Epidermal melanocyte (primary cell): Measurements from ENCODE around the gene AK4.

DNA sequence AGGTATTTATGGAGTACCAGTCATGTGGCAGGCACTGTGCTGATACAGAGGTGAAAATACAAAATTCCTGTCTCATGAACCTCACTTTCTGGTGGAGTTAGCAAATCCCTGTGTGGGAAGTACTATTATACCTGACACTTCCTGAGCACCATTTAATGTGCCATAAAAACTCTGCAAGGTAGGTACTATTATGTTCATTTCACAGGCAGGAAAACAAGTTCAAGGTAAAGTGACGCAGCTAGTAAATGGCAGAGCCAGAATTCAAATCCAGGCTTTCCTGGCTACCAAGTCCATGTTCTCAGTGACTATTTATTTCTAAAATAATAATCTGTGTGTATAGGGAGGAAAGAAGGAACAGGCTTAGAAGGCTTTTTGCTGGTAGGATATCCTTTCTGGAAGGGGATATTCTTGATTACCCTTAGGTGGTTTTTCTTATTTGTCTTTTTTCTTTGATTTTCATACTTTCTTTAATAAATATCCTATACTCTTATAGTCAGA lies 182.0 kb upstream of the UBE2U start:
- RRBS: no CpG with 5 or more reads among the region's 1 CpG

GRCh38 chr1:64039402-64040048 lies 163.9 kb upstream of the UBE2U start:
- RRBS: no CpG with 5 or more reads among the region's 4 CpGs

- RRBS: no CpG with 5 or more reads among the region's 12 CpGs
These were observed 65.3 kb upstream of the RAVER2 start for GRCh38 chr1:64679294-64680203.

GRCh38 chr1:64755276-64755731 lies 10.4 kb downstream of the RAVER2 start:
- RRBS: no CpG with 5 or more reads among the region's 2 CpGs

GRCh38 chr1:64836447-64837375 lies 91.8 kb downstream of the RAVER2 start:
- RRBS: no CpG with 5 or more reads among the region's 14 CpGs

DNA sequence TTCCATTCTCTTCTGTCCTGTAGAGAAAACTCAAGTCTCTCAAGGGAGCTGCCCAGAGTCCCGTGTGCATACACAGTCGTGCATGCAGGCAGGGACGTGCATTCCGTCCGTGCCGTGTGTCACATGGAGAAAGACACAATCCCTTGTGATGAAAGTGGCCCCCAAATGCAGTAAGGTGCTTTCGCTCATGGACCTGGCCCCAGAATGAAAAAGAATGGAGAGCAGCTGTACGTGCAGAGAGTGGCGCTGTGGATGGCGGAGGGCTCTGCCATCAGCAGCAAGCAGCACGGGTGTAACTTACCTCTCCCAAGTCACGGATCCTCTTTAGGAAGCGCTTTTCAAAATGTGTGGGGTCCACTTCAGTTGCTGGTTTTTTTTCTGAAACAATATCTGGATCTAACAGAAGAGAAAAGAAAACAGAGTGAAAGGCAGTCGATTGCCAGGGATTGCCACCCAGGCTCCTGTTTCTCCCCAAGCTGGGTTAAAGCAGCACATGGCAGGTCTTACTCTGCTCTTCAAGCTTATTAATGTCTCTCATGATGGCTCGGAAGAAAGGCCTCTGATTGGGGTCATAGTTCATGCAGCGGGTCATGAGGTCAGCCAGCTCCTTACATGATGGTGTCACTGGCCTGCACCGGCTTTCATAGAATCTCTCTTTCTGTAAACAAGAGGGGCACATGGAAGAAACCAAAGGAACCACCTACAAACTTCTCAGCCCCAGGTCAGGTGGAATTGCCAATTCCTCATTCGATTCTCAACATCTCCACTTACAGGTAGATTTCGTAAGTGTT lies 96.3 kb downstream of the RAVER2 start:
- RRBS: no CpG with 5 or more reads among the region's 19 CpGs

- RRBS: no CpG with 5 or more reads among the region's 5 CpGs
These were observed 61.2 kb downstream of the JAK1 start for GRCh38 chr1:64905179-64905488.

- RRBS: no CpG with 5 or more reads among the region's 3 CpGs
These were observed 30.8 kb downstream of the JAK1 start for GRCh38 chr1:64935603-64935902.

DNA sequence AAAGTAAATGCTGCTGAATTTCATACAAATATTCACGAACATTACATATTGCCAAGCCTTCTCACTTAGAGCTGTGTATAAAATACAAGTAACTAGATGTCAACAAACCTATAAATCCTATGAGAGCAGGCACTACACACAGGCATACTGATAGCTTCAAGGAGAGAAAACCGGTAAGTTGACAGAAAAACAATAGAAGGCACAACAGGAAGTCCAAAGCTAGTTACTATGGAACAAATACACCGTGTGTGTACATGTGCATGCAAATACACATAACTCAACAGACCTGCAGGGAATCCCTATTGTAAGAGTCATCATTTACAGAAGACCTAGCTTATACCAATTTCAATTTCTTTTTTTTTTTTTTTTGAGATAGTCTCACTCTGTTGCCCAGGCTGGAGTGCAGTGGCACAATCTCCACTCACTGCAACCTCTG lies 26.4 kb downstream of the JAK1 start:
- RRBS: no CpG with 5 or more reads among the region's 3 CpGs

GRCh38 chr1:64967379-64967761 lies 1.0 kb upstream of the JAK1 start:
- RRBS: no CpG with 5 or more reads among the region's 6 CpGs

DNA sequence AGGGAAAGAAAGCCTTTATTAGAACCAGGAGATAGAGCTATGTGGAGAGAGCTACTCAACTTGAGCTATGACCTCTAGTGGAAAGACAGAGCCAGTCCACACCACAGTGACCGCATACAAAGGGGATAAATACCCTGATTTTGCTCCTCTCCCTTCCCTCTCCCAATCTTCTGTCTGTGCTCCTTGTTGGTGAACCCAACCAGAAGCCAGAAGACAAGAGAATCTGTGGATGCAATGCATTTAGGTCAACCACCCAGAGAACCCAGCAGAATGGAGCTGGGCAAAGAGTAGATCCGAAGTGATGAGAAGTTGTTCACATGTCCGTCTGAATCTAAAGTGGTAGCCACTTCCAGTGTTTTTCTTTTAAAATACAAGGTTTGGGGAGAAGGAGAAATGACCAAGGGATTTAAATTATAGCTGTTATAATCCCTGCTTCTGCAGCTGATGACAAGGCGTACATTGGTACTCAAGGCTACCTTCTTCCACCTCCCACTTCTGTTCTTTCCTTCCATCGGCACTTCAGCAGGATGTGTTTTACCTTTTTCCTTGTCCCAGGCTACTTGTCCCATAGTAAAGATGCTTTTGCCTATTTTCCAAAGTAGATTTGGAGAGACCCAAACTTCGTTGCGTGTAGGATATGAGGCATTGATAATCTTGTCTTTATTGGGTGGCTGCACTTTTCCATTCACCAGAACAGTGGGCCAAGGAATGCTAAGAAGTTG lies 54.7 kb upstream of the JAK1 start:
- RRBS: no CpG with 5 or more reads among the region's 7 CpGs

GRCh38 chr1:65065965-65066681 lies 81.9 kb upstream of the AK4 start:
- RRBS: under 1% methylated on average over 5 of the region's 35 CpGs

DNA sequence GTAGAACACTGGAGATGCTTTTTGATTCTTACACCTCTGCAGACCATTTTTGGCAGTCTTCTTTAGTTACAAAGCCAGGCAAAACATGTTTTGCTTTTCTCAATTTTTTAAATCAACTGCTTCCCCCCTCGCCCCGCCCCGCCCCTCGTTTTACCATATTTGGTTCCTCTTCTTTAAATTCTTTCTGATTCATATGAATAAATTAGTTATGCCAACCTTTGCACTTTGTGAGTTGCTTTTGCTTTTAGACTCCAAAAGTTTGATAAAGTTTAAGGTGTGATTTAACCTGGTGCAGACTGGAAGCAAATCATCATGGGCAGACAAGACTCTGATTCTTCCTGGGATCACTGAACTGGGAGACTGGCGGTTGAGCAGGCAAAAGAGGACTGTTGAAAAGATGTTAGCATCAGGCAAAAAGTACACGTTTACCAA lies 78.7 kb upstream of the AK4 start:
- RRBS: no CpG with 5 or more reads among the region's 6 CpGs

- RRBS: no CpG with 5 or more reads among the region's 8 CpGs
These were observed 1.1 kb upstream of the AK4 start for GRCh38 chr1:65146937-65147261.

DNA sequence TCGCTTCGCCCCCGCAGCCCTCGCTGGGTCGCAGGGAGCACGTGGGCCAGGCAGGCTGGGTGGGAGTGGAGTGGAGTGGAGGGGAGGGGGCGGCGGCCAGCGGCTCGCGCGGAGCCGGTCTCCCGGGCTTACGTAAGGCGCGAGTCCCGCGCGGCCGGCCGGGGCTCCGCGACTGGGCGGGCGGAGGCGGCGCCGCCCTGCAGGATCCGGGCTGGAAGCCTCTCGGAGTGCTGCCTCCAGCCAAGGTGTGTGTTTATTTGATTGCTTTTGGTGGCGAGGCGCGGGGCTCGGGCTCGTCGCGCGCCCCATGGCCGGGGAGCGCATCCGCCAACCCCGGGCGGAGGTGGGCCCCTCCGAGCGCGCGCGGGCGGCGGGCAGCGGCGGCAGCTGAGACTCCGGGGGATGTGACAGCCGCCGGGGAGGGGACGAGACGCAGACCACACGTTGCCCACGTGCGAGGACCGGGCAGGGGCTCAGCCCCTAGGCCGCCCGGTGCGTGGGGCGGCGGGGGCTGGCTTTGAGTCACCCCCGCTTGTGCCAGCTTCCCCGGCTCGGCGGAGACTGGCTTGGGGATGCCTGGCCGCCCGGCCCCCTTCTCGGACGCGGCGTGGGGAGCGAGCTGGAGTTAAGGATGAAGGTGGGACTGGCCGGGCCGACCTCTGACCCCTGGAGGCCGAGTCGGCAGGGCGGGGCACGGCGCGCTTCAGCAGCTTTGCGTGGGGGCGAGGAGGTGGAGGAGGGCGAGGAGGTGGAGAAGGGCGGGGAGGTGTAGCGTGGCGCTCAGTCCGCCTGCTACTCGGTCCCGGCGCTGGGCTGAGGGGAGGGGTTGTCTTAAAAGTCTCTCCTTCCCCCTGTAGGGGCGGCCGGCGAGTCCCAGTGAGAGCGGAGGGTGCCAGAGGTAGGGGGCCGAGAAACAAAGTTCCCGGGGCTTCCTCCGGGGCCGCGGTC lies at the start of gene AK4:
TSS of gene AK4 (plus strand) at position 783 of the 948 bp plus-strand sequence.
- RRBS: 3% methylated on average over 45 of the region's 105 CpGs

DNA sequence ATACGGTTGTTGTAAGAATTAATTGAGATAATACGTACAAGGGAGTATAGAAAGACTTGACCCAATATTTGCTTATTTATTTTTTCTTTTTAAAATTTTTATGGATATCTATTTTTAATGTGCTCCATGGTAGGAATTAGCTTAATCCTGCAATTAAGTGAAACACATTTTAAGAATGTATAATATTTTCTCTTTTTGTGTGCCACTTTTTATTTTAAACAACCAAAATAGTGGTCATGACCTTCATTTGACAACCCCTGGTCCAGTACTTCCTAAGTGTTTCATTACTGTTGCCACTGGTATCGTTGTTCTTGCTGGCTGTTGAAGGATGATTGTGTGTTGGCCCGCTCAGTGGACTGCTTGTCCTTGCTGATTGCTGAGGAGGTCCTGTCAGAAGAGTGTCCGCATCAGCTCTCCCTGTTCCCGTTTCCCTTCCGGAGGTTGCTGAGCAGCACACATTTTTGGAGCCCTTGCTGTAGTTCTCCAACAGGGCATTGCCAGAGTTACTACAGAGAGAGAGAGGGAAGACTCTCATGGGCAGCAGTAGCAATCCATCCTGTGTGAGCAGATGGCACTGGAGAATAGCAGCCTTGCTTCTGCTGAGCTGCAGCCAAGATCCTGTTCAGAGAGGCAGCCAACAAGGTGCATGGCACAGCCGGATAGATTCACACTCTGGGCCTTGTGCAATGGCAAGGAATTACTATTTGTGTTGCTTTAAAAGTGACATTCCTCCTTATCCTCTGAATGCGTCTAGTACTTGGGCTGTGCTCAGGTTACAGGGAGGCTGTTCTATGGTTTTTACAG lies 27.0 kb downstream of the AK4 start:
- RRBS: no CpG with 5 or more reads among the region's 9 CpGs

GRCh38 chr1:66247510-66247871 lies 286.5 kb upstream of the SGIP1 start:
- RRBS: no CpG with 5 or more reads among the region's 9 CpGs

- RRBS: no CpG with 5 or more reads among the region's 1 CpG
These were observed 251.7 kb upstream of the SGIP1 start for GRCh38 chr1:66282074-66282840.

DNA sequence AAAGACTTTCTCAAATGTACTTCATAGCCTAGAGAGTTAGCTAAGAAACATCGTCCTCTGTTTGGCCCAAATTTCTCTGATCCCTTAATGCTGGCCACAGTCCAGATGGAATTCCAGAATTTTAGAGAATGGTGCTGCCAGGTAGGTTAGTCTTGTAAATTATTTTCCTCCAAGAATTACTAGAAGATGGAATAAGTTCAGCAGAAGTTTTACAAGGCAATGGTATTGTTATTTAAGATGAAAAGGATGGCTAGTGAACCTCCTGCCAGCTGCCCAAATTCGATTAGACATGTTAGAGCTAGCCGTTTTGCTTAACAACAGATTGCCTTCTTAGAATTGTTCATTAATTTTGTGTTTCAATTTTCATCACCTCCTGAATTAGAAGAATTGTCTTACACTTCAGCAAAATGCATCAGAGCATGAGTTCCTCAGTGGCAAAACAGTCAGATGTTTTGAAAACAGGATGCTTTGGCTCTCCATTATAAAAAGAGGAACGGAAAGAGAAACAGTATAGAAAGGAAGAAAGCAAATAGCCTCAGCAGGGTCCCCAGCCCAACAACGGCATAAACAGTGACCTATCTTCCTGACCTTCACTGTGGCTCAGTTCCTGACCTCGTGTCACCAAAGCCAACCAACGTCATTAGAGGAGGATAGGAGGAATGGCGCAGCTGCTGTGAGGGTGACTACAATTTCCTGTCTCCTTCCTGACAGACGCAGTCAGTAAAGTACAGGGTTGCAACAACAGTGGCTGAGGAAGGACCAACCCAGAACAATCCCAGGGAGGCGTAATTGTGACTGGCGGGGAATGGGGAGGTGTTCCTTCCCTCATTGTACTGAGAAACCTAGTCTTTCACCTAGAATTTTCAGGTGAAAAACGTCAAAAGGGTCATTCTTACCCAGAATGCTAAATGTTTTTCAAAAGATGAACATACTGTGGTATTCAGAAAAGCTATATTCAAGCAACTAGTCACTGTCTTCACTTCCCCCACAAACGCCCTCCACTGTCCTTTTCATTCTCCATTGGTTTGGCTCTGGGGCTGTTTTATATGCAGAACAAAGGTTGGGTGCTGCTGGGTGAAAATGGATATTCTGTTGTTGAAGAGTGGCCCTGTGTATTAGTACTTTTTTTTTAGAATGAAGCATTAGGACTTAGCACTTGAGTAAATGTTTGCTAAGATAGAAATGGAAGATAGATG lies 198.0 kb upstream of the SGIP1 start:
- RRBS: no CpG with 5 or more reads among the region's 13 CpGs

- RRBS: no CpG with 5 or more reads among the region's 1 CpG
These were observed 175.2 kb upstream of the SGIP1 start for GRCh38 chr1:66358603-66359287.